Temporal lobe (tissue), 2 donors: ENCODE results near the genes TIGAR, FGF23, DYRK4 and KCNA1.

DNA sequence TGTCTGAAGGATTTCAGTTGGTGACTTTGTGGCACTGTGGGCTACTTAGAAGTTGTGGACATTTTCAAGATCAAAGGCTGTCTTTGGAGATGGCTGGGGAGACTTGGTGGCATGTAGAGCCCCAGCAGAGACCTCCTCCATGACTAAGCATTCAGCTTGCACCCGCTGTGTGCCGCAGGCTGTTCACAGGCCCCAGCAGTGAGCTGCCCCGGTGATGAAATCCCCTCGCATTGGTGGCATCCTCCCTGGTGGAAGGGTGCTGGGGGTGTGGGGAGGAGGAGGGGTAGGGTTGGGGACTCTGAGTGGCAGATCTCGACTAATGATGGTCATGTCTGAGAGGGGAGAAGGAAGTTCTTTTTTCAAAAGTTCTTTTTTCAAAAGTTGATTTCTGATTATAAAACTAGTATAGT lies 173.9 kb downstream of the TSPAN9 start:
- RAMPAGE, long total RNA = no peak

DNA sequence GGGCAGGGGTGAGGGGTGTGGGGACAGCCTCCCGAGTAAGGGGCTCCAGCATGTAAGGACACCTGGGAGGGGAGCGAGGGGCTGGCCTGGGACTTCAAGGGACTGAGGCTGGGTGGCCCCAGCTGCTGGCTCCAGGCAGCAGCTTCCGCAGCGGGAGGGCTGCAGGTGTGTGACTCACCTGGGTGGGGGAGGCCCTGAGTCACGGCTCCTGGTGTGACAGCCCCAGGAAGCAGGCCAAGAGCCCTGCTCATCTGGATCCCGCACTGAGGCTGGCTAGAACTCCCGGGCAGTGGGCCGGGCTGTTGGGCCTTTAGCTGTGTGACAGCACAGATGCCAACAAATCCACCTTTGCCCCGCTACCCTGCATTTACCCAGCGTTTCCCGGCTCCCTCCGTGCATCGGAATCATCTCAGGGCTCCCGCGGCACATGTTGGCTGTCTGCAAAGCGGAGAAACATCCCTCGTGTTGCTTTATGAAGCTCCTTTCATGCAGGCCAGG lies 180.0 kb upstream of the PRMT8 start:
- RAMPAGE, long total RNA = no peak

GRCh38 chr12:3885146-3885469 lies 11.9 kb upstream of the PARP11 start:
- RAMPAGE, long total RNA = no peak

DNA sequence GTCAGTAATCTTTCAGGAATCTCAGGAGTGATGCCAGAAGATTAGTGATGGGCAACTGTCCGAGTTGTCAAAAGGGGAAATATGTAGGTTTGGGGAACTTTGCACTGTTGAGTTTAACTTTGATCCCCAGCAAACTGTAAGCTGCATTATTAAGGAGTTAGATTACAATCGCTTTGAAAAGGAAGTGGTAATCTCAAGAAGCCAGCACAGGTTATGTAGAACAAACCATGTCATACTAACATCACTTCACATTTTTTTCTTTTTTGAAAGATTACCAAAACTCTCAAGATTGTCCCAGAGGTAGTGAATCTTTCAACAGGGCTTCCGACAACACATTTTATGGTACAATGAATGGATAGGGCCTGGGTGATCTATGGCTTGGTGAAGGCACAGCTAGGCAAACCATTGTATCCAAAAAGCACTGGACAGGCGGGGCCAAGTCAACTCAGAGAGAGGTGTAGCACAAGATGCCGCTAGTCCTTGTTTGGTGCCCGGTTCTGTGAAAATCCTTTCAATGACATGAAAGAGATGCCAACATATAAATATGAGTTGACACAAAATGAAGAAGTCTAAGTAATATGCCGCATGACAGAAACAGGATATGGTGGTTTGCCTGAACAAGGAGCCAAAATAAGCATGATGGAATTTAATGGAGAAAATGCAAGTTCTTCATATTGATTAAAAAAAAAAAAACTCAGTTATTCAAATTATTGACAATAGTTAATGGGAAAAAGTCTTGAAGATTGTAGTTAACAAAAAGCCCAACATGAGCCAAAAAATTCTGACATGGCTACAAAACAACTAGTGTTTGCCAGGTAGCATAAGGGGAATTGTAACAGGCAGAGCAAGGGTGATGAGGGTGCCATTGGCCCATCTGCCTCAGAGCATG lies 24.4 kb upstream of the PARP11 start:
- RAMPAGE, long total RNA = no peak

DNA sequence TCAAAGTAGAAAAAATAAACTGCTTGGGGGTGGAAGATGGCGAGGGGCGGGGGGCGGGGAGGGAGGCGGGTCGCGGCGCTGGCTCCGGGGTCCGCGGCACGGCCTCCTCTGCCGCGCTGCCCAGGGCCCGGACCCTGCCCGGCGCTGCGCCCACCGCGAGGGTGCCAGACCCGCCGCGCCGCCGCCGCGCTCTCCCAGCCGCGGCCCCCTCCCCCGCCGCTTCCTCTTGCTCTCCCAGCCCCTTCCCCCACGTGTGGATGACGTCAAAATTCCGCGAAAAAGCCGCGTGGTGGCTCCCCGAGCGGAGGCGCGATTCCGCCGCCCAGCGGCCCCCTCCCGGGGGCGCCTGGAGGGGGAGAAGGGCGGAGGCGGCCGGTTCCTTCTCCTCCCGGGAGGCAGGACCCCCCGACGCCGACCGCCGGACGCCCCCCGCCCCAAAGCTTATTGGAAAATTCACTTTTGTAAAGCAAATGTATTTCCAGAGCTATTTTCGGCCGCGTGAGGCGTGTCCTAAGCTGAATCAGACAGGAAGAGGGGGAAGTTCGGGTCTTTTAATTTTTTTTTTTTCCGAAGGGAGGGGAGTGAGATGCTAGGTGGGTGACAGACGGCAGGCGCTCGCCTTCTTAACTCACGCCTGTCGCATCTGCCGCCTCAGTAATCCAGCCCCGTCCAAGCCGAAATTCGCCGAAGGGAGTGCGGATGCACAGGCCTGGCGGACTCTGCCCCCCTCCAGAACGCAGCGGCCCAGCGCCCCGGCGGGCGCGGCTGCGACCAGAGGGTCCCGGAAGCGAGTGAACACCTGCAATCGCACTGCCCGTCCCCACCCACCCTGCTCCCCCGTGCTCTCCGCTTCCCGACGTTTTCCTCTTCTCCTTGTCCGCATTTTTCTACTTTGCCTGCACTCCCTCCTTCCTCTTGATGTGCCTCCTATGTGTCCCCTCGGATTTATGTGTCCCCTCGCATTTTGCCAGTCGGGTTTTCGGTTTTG lies 4.1 kb upstream of the CCND2 start:
- RAMPAGE, long total RNA = no peak

GRCh38 chr12:4280938-4281706 lies 7.6 kb downstream of the CCND2 start:
- RAMPAGE, long total RNA = no peak

GRCh38 chr12:4320858-4321952 lies at the start of gene TIGAR:
Gene TIGAR, plus strand, starts transcription at chr12:4321213.
- RAMPAGE, long total RNA = no peak

GRCh38 chr12:4379247-4379885 lies at the start of gene FGF23:
Gene FGF23, minus strand, starts transcription at chr12:4379712.
- RAMPAGE, long total RNA = no peak

DNA sequence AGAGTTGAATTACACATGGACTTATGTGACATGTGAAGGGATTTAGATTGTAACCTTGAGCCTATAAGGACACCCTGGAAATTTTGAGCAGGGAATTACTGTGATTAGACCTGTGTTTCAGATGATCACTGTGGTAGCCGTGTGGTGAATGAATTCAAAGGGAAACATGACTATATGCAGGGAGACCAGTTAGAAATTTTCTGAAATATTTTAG lies 16.1 kb upstream of the FGF23 start:
- RAMPAGE, long total RNA = no peak

DNA sequence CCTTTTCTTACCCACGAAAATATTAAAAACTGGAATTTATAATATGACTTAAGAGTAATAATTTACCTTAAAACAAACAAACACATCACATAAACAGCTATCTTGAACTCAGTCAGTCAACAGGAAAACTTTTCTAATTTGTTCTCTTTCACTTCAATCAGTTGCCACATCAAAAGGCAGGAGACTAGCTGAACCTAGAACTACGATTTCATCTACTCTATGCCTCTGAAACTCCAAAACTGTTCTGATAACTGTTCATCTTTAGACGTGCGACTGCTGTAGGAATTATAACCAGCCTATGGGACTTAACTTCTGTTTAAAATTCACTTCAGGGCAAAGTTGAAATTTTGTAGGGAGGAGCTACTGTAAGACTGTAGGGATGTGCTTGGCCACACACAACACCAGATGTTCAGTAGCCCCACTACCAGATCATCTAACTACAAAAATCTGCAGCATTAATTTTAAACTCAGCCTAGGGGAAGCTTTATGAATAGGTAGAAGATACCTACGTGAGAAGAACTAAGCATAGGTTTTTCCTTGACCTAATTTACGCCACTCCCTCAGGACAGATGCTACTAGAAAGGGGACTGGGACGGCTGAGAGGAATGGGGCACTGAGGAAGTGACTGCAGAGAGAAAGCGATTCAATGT lies 7.2 kb downstream of the C12orf4 start:
- RAMPAGE, long total RNA = no peak

- RAMPAGE, long total RNA = no peak
Measured at GRCh38 chr12:4561816-4562734, at the start of gene DYRK4. Gene DYRK4, plus strand, starts transcription at chr12:4562208.

GRCh38 chr12:4722974-4723610 lies 2.9 kb downstream of the GALNT8 start:
- RAMPAGE, long total RNA = no peak

DNA sequence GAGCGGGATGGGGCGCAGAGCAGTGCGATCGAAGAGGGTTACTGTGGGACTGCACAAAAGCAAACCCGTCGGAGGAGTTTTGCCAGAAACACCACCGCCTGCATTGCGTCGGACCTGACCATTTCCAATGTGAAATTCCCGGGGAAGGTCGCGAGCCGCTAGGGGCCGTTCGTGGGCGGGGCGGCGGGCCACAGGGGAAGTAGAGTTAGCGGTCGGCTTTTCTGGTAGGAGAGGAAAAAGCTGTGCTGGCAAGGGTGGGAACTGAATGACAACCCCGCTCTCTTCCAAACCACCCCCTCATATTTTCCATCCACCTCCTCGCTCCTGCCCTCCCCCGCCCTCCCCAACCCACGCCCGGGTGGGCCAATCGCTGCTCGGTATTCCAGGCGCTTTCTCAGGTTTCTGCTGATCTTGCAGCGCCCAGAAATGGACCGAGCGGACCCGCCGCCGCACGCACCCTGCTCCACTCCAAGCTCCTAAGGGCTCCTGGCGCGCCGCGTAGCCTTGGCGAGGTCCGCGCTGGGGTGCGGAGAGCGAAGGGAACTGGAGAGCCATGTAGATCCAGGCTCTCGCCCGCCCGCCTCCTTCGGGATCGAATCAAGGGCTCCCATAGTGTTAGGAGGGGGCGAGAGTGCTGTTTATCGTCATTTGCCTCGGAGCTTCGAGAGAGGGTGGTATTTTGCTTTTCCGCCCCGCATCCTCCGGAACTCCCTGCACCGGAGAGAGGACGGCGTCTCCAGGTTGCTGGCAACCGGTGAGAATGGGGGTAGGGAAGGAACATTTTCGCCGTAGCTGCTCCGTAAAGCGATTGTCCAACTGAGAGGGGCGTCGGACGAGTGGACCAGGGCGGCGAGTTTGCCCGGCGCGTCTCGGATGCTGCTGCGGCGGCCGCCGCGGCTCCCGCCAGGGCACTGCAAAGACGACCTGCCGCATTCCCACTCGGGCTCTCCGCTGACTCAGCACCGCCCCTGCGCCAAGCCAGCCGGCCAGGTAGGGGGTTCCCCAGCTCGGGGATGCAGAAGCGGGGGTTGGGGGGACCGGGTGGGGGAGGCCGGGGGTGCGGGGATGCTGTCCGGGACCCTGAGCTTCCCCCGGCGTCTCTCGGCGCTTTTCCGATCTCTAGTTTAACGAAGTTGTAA lies at the start of gene KCNA1:
KCNA1 (plus strand) TSS at position 423 of the 1,139 bp plus-strand sequence.
- RAMPAGE, long total RNA = no peak

DNA sequence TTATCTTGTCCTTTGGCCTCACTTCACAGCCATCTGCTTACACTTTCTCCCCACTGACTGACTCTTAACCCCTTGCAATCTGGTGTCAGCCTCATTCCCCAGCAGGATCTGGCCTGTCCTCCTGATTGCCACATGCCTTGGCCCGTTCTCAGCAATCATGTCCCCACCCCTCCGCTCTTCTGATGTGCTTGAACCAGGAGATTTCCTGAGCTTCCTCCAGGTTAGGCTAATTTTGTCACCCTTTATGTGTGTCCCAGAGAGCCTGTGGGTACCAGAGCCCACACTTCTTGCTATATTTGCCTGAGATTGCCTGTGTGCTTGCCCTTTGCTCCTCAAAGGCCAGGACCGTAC lies 64.6 kb downstream of the KCNA1 start:
- RAMPAGE, long total RNA = no peak

DNA sequence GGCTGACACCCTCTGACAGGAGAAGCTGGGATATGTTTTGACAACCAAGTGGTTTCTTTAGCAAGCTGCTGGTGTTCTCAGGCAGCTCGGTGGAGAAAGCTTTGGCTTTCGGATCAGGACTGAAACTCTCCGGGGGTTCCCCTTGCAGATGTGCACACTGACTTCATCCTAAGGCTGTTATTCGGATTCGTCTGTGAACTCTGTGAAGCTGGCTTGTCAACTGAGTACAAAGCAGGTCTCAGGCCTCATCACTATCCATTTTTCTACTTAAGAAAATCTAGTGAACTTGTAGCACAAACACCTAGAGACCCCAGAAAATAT lies 15.8 kb downstream of the KCNA5 start:
- RAMPAGE, long total RNA = no peak

DNA sequence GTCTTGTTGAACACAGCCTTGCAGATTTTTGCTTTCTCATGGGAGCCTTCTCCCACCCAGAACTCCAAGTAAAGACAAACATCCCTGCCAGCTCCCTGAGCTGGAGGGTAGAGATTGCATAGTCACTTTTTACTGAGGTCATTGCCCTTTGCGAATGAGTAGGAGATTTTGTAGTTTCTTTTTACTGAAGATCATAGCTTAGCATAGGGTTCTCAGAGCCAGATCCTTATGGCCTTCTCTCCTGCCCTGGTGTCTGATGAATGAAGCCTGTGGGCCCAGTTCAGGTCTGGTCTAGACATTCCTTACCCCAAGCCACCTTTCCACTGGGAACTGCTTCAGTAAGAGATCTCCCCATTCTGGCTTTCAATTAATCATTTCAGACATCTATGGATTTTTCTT lies 36.7 kb downstream of the KCNA5 start:
- RAMPAGE, long total RNA = no peak

GRCh38 chr12:5122170-5122743 lies 78.6 kb downstream of the KCNA5 start:
- RAMPAGE, long total RNA = no peak

DNA sequence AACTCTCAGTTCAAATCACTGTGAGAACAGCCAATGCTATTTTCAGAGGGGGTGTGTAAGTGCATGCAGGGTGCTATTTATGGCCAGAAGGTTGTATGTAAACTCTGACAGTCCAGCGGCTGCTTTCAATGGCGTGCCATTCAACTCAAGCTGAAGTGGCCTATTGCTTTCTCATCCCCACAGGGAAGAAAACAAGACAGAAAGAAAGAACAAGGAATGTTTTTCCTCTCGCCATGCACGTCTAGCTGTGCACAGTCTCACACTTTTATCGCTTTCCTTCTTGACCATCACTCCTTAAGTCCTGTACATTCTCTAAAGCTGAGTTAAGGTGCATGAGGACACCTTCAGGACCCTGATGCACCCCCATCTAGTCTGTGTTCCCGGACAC lies 127.3 kb downstream of the KCNA5 start:
- RAMPAGE, long total RNA = no peak

DNA sequence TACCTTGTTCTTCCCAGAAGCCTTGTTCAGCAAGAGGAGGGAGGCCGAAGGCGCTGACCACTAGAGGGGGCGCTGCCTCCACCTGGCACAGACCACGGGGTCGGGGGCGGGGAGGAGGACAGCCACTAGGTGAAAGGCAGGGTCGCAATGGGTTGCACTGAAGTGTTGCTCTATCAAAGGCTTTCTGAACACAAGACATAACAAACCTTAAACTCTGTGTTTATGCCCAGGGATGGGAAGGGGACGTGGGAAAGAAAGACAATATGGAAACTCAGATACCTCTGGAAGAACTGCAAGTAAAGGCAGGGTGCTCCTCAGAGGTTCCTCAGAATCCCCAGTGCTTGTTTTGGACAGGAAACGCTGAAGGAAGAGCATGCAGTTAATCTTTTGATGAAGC lies 157.0 kb downstream of the KCNA5 start:
- RAMPAGE, long total RNA = no peak

DNA sequence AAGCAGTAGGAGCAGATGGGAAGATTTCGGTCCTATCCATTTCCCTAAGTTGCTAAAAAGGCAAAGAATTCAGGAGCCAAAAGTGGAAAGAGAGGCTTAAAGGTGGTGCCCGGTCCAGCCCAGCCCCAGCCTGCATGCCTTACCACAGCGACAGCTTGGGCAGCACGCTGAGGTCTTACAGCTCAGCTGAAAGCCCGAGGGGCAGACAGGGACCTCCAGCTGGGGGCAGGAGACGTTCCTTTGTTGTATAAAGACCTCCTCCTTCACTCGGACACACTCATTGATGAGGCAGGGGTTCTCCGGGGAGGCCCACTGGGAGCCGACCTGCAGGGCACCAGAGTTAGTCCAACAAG lies 24.0 kb upstream of the ANO2 start:
- RAMPAGE, long total RNA = no peak